Spinal cord (tissue), 3 donors: ENCODE results near the genes TEX36 and EDRF1.

DNA sequence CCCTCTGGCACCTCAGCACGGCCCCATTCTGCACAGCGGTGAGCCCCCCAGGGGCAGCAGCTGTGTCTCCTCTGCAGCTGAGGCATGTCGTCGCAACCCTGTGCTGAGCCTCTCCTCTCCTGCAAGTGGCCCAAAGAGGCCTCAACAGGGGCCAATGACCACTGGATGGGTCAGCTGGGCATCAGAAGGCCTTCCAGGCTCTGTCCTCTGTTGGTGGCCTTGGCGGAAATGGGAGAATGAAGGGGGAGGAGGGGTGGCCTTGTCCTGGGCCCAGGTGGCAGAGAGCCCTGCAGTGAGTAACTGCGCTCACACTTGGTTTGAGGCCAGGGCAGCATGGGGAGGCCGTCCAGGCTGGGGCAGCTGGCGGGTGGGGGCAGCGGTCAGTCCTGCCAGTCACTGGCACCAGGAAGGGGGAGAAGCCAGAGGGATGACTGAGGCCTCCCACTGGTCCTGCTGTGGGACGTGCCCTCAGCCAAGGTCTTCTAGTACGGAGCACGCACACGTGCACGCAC lies 59.8 kb downstream of the LHPP start:
- PRO-cap: no peak
- RAMPAGE, long total RNA: no peak

GRCh38 chr10:124625971-124626253 lies 118.3 kb downstream of the FAM53B start:
- PRO-cap: no peak
- RAMPAGE, long total RNA: no peak

GRCh38 chr10:124634496-124634953 lies 109.7 kb downstream of the FAM53B start:
- PRO-cap: no peak
- RAMPAGE, long total RNA: no peak

GRCh38 chr10:124640605-124641279 lies 103.4 kb downstream of the FAM53B start:
- PRO-cap: no peak
- RAMPAGE, long total RNA: no peak

- PRO-cap: no peak
- RAMPAGE, long total RNA: no peak
Observed at GRCh38 chr10:124641280-124641796, 102.8 kb downstream of the FAM53B start.

GRCh38 chr10:124670625-124671443 lies 73.3 kb downstream of the FAM53B start:
- PRO-cap: no peak
- RAMPAGE, long total RNA: no peak

DNA sequence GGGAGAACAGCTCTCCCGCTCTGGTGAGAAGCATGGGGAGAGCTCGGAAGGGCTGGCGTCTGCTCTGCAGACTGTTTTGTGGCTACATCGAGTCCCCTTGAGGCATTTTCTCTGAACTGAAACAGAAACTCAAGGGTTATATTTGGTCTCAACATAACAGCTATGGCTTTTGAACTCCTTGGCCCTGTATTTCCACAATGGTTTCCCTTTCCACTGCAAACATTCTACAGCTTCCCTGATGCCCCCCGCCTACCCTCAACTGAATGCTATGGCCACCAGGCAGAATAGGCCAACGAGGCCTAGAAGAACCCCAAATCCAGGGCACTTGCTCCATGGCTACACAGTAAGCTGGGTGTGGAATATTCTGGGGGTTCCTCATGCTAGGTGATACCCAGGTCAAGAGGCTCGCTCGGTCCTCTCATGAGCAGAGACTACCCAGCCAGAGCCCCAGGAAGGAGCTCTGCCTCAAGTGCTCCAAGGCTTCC lies 47.5 kb downstream of the FAM53B start:
- PRO-cap: no peak
- RAMPAGE, long total RNA: no peak

- PRO-cap: no peak
- RAMPAGE, long total RNA: no peak
Observed at GRCh38 chr10:124743029-124743149, 1.3 kb downstream of the FAM53B start.

DNA sequence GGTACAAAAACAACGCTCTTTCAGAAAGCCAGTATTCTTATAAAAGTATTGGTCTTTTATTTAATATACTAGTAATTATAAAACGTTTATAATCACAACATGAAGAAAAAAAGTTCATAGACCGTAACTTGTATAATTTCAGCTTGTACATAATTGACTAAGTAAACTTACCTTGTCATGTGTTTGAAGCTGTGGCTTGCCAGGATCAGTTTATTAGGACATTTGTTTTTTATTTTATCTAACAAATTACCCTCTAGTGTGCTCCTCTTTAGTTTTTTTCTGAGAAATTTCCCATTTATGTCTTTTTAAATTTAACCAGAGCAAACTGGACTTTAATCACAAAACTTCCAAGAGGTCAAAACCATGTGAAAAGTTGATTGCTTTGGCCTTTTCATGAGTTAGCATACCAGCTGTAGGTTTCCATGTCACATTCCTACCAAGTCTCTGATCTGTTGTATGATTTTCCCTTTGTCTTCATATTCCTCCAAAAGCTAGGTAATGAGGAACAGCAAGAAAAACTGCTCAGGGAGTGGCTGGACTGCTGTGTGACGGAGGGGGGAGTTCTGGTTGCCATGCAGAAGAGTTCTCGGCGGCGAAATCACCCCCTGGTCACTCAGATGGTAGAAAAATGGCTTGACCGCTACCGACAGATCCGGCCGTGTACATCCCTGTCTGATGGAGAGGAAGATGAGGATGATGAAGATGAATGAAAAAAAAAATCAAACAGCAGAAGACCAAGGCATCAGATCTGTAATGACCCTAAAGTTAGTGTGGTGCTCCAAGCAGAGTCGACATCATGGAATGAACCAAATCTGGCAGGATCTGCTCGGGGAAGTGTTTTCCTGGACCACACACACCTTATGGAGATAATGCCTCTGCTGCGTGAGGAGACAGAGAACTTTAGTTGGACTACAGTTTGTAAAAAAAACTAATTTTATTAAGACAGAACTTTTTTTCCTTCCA lies 42.6 kb downstream of the ZRANB1 start:
- PRO-cap: no peak
- RAMPAGE, long total RNA: no peak

- PRO-cap: no peak
- RAMPAGE, long total RNA: no peak
Observed at GRCh38 chr10:124986922-124988075, 40.6 kb downstream of the CTBP2 start.

DNA sequence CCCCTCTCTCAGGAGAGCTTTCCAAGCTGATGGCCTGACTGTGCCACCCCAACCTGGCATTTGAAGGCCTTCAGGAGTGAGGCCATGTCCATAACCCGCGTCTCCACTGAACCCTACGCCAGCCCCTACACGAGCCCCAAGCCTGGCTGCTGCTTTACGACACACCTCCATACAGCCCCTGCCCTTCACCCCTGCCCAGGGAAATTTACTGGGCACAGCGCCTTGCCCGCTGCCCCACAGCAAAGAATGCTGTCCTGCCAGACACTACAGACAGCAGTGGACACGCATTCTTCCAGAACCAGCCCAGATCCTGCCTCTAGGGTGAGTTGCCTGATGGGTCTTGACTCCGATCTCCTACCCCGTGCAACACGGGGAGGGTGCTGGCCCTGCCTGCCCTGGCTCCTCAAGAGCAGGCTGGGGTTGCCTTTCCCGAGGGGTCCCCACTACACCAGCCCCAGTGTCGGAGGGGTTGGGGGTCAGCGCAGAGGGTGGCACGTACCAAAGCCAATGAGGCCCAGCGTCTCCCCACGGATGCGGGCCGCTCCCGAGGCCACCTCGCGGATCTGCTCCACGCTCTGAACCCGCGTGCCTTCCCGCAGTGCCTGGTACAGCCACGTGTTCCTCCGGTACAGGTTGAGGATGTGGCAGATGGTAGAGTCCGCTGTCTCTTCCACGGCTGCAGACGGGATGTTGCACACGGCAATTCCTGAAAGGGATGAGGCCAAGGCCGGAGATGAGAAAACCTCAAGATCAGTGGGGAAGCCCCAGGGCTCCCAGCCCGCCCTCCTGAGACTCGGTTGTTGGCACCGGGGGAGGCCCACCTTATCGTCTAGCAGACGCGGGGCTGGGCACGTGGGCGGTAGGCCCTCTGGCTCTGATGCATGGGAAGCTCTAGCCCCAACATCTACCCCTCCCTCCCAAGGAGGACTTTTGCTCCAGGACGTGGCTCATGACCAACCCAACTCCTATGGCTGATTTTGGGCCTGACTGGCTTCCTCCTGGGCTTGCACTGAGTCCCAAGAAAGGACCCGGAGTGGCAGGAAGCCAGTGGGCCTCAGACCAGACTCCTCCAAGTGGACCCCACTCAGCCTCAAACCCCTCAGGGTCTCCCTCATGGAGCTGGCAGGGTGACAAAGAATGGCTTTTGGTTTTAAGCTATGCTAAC lies 30.0 kb downstream of the CTBP2 start:
- PRO-cap: no peak
- RAMPAGE, long total RNA: no peak

DNA sequence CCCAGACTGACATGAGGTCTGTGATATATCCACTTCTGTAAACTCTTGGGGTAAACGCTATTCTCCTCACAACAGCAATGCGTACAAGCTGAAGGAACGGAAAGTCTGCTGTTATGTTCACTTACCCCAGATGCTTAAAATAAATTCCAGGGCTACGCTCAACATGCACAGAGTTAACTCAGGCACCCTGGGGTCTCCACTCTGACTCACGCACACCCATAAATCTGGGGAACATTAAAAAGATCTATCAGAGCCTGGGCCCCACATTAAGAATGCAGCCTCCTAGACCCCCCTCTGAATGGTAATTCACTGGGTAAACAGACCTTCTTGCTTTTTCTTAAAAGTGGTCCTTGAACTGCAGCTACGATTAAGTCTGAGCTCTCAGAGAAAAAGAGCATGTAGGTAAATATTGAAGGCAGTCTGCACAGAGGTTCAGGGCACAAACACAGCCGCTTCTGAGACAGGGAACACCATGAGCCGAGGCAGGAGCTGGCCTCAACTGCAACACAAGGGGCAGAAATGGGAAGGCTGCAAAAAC lies 27.0 kb upstream of the CTBP2 start:
- PRO-cap: no peak
- RAMPAGE, long total RNA: no peak

DNA sequence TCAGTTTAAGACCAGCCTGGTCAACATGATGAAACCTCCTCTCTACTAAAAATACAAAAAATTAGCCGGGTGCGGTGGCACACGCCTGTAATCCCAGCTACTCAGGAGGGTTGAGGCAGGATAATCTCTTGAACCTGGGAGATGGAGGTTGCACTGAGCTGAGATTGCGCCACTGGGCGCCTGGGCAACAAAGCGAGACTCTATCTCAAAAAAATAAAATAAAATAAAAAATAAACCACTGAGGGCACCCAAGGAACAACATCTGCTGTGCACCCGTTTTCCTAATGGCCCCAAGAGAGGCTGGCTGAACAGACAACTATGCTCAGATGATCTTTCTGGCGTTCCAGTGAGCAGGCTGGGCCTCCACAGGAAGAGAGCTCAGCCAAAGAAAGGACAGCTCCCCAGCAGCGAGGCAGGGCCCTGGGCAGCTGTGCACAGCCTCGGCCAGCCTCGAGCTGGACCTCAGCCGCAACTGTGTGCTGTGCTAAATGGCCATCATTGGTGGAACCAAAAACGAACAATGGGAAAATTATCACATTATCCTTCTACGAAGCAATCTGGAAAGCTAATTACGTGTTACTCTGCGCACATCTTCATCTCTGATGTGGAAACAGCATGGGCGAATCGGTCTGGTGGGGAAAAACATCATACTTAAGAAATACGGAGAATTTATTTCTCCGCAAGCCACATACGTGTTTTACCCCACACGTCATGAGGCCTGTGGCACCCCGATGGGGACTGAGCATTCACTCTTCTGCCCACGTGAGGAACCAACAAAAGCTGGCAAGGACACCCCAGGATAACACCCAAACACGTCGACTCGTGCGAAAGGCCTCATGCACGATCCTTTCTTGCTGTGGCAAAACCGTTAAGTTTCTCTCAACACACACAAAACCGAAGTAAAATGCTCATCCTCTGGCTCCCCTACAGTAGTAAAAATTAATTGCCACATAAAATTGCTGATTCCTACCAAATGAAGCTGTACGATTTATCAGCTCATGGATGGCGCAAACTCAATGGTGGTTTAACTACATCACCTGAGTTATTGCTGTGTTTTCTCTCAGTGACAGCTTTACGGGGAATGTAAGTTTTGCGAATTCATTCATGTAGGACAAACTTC lies 35.1 kb upstream of the CTBP2 start:
- PRO-cap: no peak
- RAMPAGE, long total RNA: no peak

DNA sequence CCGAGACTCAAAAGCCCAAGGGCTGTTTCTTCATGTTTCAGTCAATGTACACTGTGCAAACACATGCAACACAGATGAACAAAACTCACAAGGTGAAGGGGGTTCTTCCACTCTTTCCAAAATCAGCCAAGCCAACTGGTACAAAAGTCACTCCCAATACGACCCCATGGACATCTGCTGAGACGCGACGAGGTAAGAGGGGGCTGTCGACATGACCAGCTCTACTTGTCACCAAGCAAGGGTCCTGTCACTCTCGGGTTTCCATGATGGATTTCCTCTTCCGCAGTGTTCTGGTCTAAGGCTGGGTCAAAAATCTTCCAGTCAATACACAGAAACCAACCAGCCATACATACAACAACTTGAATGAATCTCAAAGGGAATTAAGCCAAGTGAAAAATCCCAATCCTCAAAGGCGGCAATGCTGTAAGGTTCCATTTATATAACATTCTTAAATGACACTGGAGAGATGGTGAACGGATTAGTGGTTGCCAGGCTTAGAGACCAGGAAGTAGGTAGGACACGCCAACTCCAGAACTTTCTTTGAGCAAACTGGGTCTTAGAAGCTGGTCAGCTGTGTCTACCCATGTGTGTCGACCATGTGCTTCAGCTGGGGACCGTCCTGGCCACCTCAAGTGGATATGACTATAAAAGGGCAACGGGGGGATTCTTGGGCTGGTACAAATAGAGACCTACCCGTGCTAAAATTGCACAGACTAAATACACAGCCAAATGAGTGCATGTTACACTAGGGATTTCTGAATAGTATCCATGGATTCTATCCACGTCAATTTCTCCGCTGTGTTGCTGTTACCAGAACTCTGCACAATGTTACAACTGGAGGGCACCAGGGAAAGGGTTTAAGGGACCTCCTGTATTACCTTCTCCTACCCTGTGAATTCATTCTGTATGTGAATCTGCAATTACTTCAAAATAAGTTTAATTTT lies 95.0 kb upstream of the CTBP2 start:
- PRO-cap: no peak
- RAMPAGE, long total RNA: no peak

DNA sequence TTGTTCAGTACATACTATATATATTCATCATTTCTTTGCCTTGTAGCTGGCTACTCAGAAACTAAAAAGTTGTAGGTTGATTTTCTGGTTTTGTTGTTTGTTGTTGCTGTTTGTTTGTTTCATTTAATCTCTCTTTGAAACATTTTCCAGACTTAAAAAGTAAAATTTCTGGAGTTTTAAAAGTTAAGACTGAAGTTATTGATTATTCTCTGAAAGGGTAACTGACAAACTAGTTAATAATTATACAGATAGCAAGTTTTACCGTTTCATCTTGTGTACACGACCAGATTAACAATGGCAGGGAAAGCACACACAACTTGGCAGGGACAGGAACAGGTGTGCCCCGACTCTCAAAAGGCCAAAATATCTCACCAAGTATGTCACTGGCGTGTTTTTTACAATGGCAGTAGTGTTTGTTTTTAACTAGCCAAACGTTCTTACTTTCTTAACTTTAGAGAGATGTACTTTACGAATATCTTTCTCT lies 128.8 kb upstream of the CTBP2 start:
- PRO-cap: no peak
- RAMPAGE, long total RNA: no peak

DNA sequence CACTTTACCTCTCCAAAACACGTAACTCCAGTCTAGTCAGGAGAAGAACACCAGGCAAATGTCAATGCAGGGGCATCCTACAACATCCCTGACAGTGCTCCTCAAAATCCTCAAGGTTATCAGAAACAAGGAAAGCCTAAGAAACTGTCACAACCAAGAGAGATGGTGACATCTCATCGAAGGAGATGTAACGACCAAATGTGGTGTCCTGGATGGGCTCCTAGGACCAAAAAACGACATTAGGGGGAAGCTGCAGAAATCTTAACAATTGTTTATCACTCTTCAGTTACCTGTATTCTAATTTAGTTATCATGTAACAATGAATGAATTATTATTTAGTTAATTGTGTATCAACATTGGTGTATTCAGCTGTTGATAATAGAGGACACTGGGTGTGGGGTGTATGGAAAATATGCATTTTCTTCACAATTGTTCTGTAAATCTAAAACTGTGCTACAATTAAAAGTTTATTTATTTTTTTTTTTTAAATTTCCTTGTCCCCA lies 309.3 kb upstream of the CTBP2 start:
- PRO-cap: no peak
- RAMPAGE, long total RNA: no peak

GRCh38 chr10:125633498-125634136 lies 49.3 kb downstream of the TEX36 start:
- PRO-cap: no peak
- RAMPAGE, long total RNA: no peak

- PRO-cap: no peak
- RAMPAGE, long total RNA: no peak
Observed at GRCh38 chr10:125682982-125683379, at the start of gene TEX36. Gene TEX36, minus strand, starts transcription at chr10:125683163.

- PRO-cap: no peak
- RAMPAGE, long total RNA: start-site peak on the plus strand at chr10:125719691-125719729, 187 and 151 reads in 2 replicates
Observed at GRCh38 chr10:125718802-125719797, at the start of gene EDRF1. Gene EDRF1, plus strand, starts transcription at chr10:125719709.

- PRO-cap: no peak
- RAMPAGE, long total RNA: no peak
Observed at GRCh38 chr10:125891871-125892247, 4.5 kb upstream of the FANK1 start.